Measurements from ENCODE around the genes MATCAP2 and NME8.

DNA sequence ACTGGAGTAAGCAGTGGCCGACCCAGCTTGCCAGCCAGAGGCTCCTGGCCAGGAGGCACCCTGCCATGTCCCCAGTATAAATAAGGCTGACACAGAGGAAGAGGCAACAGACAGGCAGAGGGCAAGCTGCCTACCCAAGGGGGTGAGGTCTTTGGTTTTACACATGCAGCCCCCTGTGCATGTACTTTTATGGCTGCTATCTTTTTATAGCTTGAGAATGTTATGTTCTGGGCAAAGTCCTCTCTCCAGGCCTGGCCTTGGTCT, 102.7 kb upstream of the TBX20 start:
- RRBS = no CpG with 5 or more reads among the region's 1 CpG

- RRBS = no CpG with 5 or more reads among the region's 3 CpGs
Measured at GRCh38 chr7:35379450-35379867, 125.6 kb upstream of the TBX20 start.

GRCh38 chr7:35884770-35885179, 83.9 kb downstream of the SEPTIN7 start:
- RRBS = no CpG with 5 or more reads among the region's 2 CpGs

- RRBS = no CpG with 5 or more reads among the region's 1 CpG
Measured at GRCh38 chr7:35981600-35981890, 171.5 kb upstream of the EEPD1 start.

DNA sequence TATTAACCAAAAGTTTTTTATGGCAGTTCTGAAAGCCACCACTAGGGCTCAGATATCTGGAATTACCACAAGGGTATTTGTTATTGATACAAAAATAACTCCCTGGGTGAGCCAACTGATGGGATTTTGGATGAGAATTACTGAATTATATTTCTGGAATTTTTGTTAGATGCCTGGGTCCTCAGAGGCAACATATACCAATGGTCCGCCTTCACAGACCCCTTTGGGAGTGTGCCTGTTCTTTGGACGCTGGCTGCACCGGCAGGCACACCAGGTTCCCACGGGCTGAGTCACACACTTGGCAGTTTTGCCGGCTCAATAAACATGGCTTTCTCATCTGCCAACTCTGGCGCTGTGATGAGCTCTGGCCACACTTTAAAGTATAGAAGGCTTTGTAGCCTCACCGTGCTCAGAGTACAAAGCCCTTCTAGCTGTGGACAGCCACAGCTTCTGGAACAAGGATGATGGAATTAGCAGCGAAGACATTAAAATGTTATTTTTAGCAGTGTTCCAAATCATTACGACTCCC, 24.5 kb upstream of the EEPD1 start:
- RRBS = 16% methylated on average over 3 of the region's 9 CpGs

GRCh38 chr7:36153706-36154102, 650 bp downstream of the EEPD1 start:
- RRBS = 1% methylated on average over 3 of the region's 17 CpGs

GRCh38 chr7:36157557-36158109, 4.6 kb downstream of the EEPD1 start:
- RRBS = no CpG with 5 or more reads among the region's 6 CpGs

GRCh38 chr7:36190680-36191232, 37.7 kb downstream of the EEPD1 start:
- RRBS = no CpG with 5 or more reads among the region's 4 CpGs

- RRBS = no CpG with 5 or more reads among the region's 8 CpGs
Measured at GRCh38 chr7:36226850-36227734, 74.0 kb downstream of the EEPD1 start.

DNA sequence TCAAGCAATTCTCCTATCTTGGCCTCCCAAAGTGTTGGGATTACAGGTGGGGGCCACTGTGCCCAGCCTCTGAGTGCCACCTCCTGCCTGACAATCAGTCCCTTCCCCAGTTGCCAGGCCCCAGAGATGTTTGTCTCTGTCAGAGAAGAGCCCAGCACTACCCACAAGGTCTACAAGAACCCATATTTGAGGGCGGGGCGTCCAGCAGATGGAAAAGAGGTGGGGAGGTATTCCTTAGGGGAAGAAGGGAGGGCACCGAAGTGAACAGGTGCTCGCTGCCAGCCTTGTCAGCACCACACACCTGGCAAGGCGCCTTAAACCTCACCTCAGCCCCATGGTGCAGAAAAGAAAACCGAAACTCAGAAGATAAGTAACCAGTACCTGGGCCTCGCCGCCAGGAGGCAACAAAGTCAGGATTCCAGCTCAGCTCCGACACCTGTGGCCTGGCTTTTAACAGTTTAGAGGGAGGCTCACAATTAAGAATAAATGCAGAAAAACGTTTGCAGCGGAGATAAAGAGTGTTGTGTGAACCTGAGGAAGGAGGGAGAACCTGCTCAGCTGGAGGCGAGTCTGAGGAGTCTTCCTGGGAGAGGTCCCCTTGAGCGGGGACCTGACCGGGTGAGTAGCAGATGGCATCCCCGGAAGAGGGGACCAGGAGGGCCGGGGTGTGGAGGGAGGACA, 54.5 kb downstream of the MATCAP2 start:
- RRBS = no CpG with 5 or more reads among the region's 16 CpGs

DNA sequence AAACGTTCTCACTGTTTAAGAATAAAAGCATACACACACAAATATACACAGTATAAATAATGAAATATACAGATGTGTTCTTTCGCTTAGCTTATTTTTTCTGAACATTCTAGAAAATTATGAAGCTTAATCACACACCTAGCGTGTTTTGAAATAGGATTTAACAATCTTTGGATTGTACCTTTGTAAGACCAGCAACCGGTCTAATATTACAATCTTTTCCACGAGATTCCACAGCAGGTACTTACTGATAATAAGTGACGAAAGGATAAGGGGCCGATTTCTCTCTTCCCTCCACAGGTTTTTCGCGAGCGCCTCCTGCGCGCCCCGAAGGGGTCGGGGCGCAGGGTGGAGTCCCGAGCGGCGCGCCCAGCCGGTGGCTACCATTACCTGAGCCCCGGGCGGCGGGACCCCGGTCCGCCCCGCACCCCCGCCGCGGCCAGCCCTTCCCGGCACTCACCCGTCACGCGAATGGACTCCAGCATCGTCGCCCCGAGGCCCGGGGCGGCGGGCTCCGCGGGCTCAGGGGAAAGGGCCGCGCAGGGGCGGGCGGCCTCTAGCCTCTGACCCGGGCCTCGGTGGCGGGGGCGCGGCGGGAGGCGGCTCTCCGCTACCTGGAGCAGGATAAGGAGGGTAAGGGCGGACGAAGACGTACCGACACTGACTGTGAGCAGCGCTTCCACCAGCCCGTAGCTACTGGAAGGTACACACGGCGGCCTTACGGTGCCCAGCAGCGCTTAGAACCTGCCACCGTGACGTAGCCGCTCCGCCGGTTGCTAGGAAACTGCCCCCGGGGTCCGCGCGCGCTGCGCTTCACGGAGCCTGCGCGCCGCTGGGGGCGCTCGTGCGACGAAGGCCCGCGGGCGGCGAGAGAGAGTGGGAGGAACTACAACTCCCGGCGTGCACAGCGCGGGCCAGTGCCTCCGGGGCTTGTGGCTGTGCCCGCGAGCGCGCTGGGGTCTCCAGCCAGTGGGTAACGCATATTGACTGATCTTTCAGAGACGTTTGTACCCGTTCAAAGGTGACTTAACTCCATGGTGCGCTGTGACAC, at the start of gene MATCAP2:
Gene MATCAP2 (minus strand): TSS at position 785 of the 1,051 bp plus-strand sequence.
- RRBS = 3% methylated on average over 34 of the region's 99 CpGs

GRCh38 chr7:36390802-36391001, 1.0 kb downstream of the ANLN start:
- RRBS = no CpG with 5 or more reads among the region's 1 CpG

GRCh38 chr7:36971970-36972613, 247.8 kb upstream of the AOAH start:
- RRBS = no CpG with 5 or more reads among the region's 9 CpGs

GRCh38 chr7:36985826-36986569, 261.7 kb upstream of the AOAH start:
- RRBS = no CpG with 5 or more reads among the region's 15 CpGs

DNA sequence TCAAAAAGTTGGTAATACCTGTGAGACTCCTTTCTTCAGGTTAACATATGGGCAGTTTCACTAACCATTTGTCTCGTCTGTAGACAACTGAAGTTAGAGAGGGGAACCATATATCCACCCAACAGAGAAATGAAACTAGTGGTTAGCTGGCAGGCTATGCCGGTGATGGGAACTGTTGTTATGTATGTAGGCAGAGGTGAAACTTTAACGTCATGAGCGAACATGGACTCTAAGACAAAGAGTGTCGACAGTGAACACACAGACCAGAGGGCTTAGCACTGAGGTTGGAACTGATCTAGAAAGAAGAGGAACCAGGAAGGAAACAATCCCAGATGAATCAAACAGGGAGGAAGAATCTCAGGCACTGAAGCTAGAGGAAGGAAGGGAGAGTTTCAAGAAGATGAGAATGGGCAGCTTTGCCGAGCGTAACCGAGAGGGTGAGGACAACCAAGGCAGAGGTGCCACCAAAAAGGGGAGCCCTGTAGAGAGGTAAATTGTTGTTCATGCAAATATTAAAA, 112.3 kb downstream of the ELMO1 start:
- RRBS = no CpG with 5 or more reads among the region's 8 CpGs

GRCh38 chr7:37480511-37481176, 32.0 kb upstream of the ELMO1 start:
- RRBS = no CpG with 5 or more reads among the region's 9 CpGs

- RRBS = no CpG with 5 or more reads among the region's 29 CpGs
Measured at GRCh38 chr7:37848430-37849366, at the start of gene NME8. NME8 (plus strand) TSS chr7:37848597.

DNA sequence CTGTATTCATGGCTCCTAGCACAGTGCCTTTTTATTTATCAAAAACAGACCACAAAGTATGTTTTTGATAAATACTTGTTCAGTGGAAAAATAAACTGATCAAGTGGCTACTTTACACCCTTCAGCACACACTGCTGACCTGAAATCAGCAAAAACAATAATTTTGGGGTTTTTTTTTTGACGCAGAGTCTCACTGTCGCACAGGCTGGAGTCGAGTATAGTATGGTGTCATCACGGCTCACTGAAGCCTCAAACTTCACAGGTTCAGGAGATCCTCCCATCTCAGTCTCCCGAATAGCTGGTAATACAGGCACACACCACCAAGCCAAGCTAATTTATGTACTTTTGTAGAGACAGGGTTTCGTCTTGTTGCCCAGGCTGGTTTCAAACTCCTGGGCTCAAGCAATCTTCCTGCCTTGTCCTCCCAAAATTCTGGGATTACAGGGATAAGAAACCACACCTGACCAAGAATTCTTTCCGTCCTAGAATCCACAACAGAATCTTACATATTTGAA, 64.8 kb downstream of the STARD3NL start:
- RRBS = no CpG with 5 or more reads among the region's 7 CpGs

GRCh38 chr7:38304429-38304951, 126.4 kb downstream of the STARD3NL start:
- RRBS = no CpG with 5 or more reads among the region's 12 CpGs

- RRBS = no CpG with 5 or more reads among the region's 8 CpGs
Measured at GRCh38 chr7:38318557-38319454, 140.8 kb downstream of the STARD3NL start.